NCI-H460 (cell line): ENCODE measurements around a stretch of chr1.

DNA sequence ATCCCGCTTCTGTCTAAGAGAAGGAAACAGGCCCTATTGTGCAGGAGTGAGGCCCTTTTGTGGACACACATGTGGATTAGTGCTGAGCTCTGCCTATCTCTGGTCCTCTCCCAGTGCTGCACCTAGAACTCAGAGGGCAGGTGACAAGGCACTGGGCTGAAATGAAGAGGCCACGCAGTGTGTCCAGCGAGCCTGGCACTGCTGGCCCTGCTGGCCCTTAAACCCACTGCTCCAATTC lies 160.2 kb upstream of the USP24 start:
RAMPAGE:
- cytosol, long total RNA = no peak
- long total RNA = no peak
- nucleus, long total RNA = no peak

DNA sequence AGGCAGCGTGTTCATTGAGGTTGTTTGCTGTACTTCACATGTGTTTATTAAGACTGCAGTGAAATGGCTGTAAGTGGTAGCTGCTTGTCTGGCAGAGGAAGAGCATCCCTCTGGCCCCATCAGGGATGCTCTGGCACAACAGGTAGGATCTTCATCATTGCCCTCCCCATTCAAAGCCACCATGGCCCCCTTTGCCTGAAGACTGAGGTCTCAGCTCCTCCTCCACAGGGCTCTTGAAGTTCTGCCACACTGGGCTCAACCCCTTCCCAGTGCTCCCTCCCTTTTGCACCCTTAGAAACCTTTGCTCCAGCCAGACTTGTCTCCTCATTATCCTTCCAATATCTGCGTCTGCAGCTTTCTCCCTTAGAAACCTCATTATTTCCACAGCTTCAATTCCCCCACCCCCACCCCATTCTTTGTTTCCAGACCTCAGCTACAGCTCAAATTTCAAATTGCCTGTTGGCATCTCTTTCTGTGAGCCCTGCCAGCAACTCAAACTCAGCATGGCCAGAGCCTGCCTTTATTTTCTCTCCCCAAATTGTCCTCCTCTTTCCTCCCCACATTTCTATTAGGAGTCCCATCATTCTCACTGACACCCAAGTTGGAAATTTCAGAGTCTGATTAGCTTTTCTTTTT lies 369.6 kb upstream of the USP24 start:
RAMPAGE:
- cytosol, long total RNA = no peak
- long total RNA = no peak
- nucleus, long total RNA = no peak

DNA sequence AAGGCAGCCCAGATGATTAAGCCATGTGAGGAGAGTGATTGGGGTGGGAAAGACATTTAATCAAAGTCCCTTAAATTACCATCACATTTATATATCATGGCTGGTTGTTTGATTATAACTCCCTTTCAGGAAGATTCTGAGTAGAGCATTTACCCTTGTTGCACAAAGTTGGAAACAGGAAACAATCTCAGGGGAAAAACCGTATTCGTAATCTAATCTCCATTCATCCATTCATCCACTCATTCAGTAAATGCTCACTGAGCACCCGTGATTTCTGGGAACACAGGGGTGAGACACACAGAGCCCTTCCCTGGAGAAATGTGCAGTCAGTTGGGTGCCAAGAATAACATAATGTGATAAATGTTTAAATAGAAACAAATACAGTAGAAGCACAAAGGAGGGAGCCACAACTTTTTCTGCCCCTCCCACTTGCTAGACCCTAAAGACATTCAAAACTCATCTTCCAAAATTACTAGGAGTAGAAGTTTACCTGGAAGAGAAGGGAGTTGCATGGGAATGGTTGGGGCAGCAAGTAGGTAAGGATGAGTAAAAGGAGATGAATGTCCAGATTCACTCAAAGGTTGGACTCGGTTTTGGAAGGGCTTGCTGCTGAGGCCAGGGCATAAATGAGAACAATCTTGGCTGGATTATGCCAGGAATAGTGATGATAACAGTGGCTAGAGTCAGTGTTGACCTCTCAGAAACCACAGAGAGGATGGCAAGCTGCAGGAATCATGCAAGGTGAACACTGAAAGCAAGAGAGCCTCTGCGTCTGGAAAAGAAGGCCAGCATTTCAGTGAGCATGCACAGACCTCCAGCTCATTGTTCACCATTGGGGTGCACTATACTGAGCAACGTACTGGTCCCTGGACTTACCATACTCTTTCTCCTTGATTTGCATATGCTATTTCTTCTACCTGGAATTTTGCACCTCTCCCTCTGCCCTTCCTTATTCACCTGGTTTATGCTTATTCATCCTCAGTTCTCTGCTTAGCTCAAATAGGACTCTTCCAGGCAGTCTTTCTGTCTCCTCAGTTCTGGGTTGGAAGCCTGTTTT lies 43.3 kb downstream of the C8A start:
RAMPAGE:
- cytosol, long total RNA = no peak
- long total RNA = no peak
- nucleus, long total RNA = no peak

DNA sequence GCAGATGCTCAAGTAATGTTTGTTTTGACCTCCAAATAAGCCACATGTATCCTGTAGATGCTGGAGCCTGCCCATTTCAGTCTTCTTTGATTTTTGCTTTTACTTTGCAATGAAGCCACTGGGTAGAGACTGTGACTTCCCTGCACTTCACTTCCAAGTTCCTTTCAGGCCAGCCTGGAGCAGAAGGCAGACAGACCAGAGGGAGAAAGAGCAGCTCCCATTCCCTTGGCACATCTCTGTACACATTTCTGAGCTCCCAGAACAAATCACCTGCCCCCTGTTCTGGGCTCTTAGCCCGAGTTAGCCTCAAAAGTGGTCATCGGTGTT lies 98.9 kb downstream of the DAB1 start:
RAMPAGE:
- cytosol, long total RNA = no peak
- long total RNA = no peak
- nucleus, long total RNA = no peak

GRCh38 chr1:57957421-57957923 lies 533.6 kb upstream of the DAB1 start:
RAMPAGE:
- cytosol, long total RNA = no peak
- long total RNA = no peak
- nucleus, long total RNA = no peak

RAMPAGE:
- cytosol, long total RNA = no peak
- long total RNA = no peak
- nucleus, long total RNA = no peak
Measured at GRCh38 chr1:58282565-58282944, 264.0 kb downstream of the OMA1 start.

DNA sequence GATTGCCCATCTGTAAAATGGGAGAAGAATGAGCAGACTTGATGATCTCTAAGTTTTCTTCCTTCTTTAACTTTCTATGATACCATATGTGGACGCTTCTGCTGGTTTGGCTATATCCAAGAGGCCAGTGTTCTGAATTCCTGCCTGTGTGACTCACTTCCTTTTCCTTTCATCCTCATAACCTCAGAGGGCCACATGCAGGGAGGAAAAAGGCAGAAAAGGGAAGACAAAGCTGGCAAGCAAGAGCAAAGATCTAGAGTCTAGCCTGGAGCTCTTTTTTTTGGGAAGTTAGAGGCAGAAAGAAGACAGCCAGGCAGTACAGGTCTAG lies 151.2 kb downstream of the OMA1 start:
RAMPAGE:
- cytosol, long total RNA = no peak
- long total RNA = no peak
- nucleus, long total RNA = no peak

DNA sequence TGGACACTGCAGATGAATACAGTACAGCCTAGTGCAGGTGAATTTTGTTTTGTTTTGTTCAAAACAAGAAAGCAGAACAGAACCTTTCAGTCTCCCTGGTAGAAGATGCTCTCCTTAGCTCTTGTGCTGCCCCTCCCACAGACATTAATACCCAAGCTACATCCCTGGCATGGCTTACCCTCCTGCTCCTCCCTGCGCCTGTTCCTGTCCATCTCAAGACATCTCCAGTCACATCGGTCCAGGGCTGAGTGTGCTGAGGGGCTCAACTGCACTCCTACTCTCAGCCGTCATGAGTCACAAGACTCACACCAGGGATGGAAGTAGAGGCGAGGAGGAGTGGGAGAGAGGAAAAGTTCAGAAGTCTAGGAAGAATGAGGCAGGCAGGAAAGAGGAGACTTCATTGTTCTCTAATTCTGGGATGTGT lies 9.2 kb upstream of the TACSTD2 start:
RAMPAGE:
- cytosol, long total RNA = no peak
- long total RNA = no peak
- nucleus, long total RNA = no peak

GRCh38 chr1:58618232-58618766 lies 41.2 kb upstream of the TACSTD2 start:
RAMPAGE:
- cytosol, long total RNA = no peak
- long total RNA = no peak
- nucleus, long total RNA = no peak

RAMPAGE:
- cytosol, long total RNA = no peak
- long total RNA = no peak
- nucleus, long total RNA = no peak
Measured at GRCh38 chr1:58659358-58660097, 40.3 kb downstream of the MYSM1 start.

DNA sequence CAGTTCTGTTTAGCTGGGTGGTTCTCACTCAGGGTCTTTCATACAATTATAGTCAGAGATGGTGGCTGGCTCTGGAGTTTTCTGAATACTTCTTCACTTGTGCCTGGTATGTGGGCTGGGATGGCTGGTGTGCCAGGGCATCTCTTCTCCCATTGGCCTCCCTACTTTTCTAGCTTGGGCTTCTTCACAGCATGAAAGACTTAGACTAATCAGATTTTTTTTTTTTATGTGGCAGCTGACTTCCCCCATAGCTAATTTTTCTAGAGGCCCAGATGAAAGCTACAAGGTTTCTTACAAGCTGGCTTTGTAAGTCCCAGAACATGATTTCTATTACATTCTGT lies 25.1 kb upstream of the MYSM1 start:
RAMPAGE:
- cytosol, long total RNA = no peak
- long total RNA = no peak
- nucleus, long total RNA = no peak

GRCh38 chr1:58773377-58773940 lies 10.4 kb downstream of the JUN start:
RAMPAGE:
- cytosol, long total RNA = no peak
- long total RNA = no peak
- nucleus, long total RNA = no peak

DNA sequence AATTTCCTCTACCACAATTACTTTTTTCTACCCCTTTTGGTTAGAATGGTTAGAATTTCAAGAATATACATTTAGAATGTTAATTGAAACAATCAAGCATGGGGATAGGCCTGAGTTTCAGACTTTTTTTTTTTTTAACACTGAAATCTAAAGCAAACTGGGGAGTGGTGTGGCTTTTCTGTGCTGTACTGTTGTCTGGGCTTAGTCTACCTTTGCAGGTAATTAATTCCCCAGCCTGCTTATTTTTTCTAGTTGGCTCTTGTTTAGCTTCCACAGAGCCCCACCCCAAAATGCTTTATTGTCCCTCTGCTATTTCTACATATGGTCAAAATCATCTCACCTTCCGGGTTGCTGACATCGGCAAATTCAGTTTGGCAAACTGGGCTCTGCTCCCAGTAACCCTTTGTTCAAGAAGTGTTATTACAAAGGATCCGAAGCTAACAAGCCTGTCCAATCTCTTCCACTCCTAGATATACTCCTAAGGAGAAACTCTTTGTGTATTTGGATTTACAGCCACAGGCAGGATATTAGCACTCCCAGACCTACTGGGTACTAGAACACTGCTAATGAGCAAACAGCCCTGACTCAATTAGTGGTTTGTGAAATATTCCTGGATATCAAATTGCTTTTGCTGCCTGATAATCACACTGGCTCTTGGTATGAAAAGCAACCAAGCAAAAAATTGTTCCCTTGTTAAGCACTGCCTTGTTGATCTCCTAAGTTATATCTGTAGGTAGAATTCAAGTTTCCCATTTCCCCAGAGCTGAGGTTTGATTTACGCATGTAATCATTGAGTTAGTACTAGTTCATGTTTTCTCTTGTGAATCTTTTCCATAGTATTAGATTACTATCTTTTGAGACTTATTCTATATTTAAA lies 4.0 kb downstream of the JUN start:
RAMPAGE:
- cytosol, long total RNA = no peak
- long total RNA = no peak
- nucleus, long total RNA = no peak

RAMPAGE:
- cytosol, long total RNA = no peak
- long total RNA = no peak
- nucleus, long total RNA = no peak
Measured at GRCh38 chr1:58784128-58784981, 508 bp upstream of the JUN start.

RAMPAGE:
- cytosol, long total RNA = no peak
- long total RNA = no peak
- nucleus, long total RNA = no peak
Measured at GRCh38 chr1:58886622-58887065, 102.8 kb upstream of the JUN start.

DNA sequence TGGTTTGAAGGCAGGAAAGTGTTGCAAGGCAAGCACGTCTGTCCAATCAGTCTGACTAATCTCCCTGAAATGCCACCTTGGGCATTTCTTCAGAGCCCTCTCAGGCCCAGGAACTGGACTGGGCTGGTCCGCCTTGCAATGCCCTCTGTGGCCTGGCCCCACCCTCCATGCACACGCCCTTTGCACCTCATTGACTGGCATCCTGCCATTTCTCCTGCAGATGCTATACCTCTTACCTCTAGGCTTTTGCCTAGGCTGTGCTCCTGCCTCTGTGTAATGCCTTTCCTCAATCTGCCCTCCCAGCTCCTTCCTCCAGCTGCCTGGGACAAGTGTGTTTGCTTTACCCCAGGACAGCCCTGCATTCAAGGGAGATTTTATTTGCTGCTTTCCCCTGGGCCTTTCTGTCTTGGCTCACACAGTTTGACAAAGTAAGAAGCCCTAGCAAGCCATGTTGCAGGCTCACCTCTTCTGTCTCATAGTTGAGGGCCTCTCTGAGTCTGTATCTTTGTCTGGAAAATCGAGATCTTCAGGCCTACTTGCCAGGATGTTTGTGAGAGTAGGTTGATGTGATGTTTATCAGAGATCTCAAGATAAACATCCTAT lies 149.1 kb upstream of the JUN start:
RAMPAGE:
- cytosol, long total RNA = no peak
- long total RNA = no peak
- nucleus, long total RNA = no peak

RAMPAGE:
- cytosol, long total RNA = no peak
- long total RNA = no peak
- nucleus, long total RNA = no peak
Measured at GRCh38 chr1:59013092-59014213, 229.6 kb upstream of the JUN start.

RAMPAGE:
- cytosol, long total RNA = no peak
- long total RNA = no peak
- nucleus, long total RNA = no peak
Measured at GRCh38 chr1:59310531-59311120, 13.7 kb downstream of the FGGY start.

DNA sequence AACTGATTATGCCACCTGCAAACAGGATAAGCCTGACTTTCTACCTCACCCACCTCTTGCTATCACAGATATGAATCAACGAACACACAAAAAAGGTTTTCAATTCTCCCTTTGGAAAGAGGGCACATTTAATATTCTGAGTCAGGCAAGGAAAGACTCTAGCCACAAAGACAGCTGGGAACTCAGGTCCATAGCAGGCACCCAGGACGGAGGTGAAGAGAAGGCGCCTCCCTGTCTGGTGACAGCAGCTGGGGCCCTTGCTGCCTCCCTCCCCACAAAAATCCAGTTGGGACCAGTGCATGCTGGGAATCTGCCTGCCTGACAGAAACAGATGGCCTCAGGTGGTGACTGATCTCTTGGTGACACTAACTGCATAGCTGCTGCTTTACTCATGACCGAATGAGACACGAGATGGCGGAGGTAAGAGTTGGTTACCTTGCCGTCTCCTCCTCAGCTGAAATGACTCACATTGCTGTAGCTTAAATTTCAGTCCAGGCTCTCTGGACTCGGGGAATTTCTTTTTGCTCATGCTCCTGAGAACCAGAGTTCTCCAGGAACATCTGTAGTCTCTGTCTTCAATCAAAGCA lies 130.2 kb downstream of the FGGY start:
RAMPAGE:
- cytosol, long total RNA = no peak
- long total RNA = no peak
- nucleus, long total RNA = no peak

DNA sequence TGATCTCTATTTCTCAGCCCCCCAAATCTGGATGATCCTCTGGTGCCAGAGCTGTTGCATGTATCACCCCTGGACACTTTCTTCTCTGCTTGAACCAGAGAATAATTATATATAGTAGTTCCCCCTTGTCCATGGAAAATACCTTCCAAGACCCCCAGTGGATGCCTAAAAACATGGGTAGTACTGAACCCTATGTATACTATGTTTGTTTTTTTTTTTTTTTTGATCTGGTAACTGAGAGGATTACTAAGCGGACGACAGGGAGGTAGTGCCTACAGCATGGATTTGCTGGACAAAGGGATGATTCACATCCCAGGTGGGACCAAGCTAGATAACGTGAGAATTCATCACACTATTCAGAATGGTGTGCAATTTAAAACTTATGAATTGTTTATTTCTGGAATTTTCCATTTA lies 202.2 kb downstream of the FGGY start:
RAMPAGE:
- cytosol, long total RNA = no peak
- long total RNA = no peak
- nucleus, long total RNA = no peak